Measurements from ENCODE around the genes NDNF and ANXA5.

GRCh38 chr4:119481789-119482549 lies 146.6 kb downstream of the PDE5A start:
- CAGE, long polyA plus RNA = no peak
- RRBS = no CpG with 5 or more reads among the region's 1 CpG

GRCh38 chr4:119482660-119483257 lies 145.8 kb downstream of the PDE5A start:
- CAGE, long polyA plus RNA = no peak
- RRBS = no CpG with 5 or more reads among the region's 1 CpG

DNA sequence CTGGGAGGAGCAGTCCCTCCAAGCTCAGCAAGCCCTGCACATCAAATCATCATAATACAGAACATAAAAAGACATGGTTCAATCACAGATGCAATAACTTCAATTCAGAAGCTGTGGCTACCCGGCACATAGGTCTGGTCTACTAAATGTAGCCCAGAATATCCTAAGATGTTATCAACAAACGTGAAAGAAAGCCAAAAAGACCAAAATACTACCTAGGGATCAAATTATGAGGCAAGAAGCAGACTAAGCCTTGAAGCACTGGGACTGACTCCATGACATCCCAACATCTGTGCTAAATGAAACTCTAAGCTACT lies 81.8 kb downstream of the MAD2L1 start:
- CAGE, long polyA plus RNA = no peak
- RRBS = no CpG with 5 or more reads among the region's 2 CpGs

- CAGE, long polyA plus RNA = no peak
- RRBS = no CpG with 5 or more reads among the region's 3 CpGs
Observed at GRCh38 chr4:120517889-120518451, 404.6 kb downstream of the PRDM5 start.

GRCh38 chr4:120648357-120648737 lies 274.2 kb downstream of the PRDM5 start:
- CAGE, long polyA plus RNA = no peak
- RRBS = no CpG with 5 or more reads among the region's 9 CpGs

DNA sequence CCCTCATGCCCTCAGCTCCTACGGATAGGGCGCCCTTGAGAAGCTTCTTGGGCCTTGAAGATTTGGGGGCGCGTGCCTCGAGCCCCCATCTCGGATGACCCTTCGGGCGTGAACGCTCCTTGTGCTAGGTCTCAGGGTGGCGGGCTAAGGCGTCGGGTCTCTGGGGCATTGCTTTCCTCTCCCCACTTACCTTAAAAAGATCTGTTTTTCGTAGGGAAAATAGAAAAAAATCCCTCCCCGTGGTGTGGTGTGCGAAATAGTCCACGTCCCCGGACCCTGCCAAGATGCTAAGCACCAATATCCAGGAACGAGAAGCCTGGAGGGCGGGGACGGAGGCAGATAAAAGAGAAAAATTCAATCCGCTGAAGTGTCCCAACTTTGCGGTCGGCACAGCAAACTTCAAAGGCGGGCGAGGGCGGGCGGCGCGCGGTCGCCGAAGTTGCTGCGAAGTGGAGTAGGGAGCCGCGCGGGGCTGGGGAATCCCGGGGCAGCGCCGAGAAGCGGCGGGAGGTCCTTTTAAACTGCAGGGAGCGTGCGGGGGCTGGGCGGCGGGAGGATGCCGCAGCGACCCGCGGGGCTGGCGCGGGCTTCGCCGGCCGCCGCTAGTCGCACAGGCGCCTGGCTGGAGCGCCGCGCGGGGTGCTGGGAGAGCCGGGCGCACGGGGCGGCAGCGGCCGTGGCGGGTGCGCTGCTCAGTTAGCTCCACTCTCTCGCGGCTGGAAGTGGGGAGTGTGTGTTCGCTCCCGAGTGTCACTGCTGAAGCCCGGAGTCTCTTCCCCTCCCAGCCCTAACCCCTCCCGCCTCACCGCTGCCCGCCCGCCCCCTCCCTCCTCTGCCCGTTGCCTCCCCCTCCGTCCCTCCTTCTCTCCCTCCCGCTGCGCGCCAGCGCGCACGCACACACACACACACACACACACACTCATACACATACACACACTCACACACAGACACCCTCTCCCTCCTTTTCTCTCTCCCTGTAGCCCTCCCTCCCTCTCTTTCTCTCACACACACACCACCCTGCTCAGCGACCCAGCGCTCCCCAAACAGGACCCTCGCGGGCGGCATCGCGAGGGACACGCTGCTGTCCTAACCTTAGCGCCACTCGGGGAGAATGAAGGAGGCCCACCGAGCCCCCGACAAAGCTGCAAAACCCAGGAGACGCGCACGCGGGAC lies at the start of gene NDNF:
Gene NDNF (minus strand): TSS at position 733 of the 1,173 bp plus-strand sequence.
- CAGE, long polyA plus RNA = no peak
- RRBS = 2% methylated on average over 32 of the region's 102 CpGs

DNA sequence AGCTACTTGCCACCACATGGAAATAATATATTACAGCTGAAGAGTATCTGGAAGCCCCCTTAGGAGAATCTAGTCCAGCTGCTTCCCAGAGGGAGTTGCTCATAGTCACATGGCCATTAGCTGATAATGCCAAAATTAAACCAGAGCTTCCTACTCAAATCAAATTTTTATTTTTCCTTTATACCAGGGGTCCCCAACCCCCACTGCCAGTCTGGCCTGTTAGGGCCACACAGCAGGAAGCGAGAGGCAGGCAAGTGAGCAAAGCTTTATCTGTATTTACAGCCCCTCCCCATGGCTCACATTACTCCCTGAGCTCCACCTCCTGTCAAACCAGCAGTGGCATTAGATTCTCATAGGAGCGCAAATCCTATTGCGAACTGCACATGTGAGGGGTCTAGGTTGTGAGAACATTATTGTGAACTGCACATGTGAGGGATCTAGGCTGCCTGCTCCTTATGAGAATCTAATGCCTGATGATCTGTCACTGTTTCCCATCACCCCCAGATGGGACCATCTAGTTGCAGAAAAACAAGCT lies 19.3 kb upstream of the TNIP3 start:
- CAGE, long polyA plus RNA = no peak
- RRBS = no CpG with 5 or more reads among the region's 3 CpGs

DNA sequence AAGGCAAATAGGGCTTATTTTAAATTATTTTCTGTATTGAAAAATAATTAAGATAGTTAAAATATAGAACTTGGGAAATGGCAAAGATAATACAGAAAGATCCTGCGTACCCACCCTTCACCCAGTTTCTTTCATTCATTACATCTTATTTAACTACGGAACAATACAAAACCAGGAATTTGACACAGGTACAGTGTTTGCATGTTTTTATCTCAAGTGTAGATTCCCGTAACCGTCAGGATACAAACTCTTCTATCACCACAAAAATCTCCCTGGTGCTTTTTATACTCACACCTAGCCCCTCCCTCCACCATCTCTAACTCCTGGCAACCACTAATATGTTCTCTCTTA lies 449 bp upstream of the QRFPR start:
- CAGE, long polyA plus RNA = no peak
- RRBS = no CpG with 5 or more reads among the region's 4 CpGs

DNA sequence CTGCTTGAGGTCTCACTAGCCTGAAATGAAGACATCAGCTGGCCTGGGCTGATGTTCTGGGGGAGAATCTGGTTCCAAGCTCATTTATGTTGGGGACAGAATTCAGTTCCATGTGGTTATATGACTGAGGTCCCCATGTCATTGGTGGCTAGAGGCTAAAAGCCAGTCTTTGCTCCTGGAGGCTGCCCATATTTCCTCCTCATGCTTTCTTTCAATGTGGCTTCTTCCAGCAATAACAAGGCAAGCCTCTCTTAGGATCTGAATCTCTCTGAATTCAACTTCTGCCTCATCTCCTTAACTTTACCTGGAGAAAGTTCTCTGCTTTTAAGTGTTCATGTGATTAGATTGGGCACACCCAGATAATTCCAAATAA lies 22.0 kb upstream of the QRFPR start:
- CAGE, long polyA plus RNA = no peak

DNA sequence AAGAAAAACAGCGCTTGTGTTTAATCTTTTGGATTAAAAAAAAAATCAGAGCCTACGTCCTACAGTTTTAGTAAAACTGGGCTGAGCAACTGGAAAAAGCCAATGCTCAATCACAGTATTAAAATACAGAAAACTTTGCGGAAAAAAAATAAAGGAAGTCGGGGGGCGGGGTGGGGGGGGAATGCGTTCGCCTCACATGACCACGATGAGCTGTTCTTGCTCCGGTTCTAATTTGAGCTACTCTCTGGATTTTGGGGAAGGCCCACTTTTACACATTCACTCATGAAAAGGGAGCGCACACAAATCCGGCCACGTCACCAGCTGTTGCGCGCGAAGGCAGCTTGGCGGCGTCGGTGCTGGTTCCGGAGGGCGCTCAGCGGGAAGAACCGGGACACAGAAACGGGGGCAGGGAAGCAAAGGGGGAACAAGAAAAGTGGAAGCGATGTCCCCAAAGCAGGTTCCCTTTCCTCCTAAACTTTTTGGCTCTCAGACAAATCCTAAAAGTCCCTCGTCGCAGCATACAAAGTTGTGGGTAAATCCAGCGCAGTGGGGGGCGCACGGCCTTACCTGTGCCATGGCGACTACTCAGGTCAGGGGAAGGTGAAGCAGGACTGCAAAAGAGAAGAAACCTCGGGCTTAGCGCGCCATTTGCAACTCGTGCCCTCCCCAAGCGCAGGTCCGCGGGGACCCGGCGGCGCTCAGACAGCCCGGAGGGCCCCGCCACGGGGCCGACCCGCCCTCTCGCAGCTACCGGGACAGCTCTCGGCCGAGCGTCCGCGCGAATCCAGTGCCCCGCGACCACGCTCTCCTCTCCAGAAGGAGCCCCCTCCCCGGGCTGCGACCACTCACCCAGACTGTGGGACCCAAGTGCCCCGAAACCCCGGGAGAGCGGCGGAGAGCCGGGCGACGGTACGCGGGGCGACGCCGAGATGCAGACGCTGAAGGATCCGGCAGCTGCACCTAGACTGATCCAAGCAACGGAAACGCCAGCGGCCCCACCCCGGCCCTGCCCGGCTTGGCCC lies at the start of gene ANXA5:
Gene ANXA5 (minus strand): TSS at position 967 of the 1,022 bp plus-strand sequence.
- CAGE, long polyA plus RNA = start-site peak on the minus strand centred at position 948 of the sequence, 81 bp wide, 24,204 and 19,223 reads in 2 replicates
- RRBS = 2% methylated on average over 44 of the region's 77 CpGs

DNA sequence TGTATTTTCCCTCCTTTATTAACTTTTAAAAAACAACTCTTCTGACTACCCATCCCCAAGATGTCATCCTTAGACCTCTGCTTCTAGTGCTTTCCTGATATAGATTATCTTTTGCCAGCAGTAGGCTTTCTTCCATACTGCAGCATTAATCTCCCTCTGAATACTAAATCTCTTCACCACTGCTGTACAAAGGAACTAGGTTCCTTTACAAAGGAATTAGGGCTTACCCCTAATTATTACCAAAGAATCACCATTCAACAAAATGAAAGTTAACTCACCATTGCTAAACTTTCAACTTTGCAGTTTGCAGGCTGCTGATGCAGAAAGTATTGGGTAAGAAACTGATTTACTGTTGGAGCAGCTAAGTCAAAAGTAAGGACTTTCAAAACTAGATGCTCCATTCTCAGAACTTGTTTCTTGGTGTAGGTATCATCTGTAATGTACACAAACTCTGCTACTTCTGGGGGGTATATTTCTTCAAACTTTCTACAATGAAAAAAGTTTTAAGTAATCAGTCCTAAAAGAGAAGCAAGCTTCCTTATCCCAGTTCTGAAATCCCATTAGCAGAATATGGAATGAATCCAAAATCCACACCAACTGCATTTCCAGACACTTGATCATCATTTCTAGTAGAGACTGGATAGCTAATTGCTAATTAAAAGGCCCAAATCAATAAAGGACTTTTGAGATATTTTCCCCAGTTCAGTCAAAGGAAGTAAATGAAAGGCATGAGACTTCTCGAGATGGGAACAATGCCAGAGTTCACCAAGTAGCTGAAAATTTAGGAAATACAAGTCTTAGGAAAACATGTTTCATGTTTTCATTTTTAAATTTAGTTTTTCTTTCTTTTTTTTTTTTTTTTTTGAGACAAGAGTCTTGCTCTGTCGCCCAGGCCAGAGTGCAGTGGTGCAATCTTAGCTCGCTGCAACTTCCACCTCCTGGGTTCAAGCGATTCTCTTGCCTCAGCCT lies 4.3 kb downstream of the CCNA2 start:
- CAGE, long polyA plus RNA = no peak
- RRBS = no CpG with 5 or more reads among the region's 4 CpGs

- CAGE, long polyA plus RNA = no peak
Observed at GRCh38 chr4:122002763-122003314, 51.0 kb upstream of the TRPC3 start.

DNA sequence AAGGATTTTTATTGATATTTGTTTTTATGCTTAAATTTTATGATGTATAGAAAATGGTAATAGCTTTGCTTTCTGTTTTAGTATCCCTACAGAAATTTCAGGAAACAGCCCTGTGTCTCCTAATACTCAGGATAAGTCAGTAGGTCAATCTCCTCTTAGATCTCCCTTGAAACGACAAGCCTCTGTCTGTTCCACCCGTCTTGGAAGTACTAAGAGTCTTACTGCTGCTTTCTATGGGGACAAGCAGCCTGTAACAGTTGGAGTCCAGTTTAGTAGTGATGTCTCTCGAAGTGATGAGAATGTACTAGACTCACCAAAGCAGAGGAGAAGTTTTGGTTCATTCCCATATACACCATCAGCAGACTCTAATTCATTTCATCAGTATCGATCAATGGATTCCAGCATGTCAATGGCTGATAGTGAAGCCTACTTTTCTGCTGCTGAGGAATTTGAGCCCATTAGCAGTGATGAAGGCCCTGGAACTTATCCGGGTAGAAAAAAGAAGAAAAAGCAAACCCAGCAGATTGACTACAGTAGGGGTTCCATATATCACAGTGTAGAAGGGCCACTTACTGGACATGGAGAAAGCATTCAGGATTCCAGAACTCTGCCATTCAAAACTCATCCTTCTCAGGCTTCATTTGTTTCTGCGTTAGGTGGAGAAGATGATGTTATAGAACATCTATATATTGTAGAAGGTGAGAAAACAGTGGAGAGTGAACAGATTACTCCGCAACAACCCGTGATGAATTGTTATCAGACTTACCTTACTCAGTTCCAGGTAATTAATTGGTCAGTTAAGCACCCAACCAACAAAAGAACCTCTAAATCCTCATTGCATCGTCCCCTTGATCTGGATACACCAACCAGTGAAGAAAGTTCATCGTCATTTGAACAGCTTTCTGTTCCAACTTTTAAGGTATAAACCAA lies 87.6 kb downstream of the BLTP1 start:
- CAGE, long polyA plus RNA = no peak
- RRBS = no CpG with 5 or more reads among the region's 10 CpGs

GRCh38 chr4:122379078-122379599 lies 328 bp downstream of the ADAD1 start:
- CAGE, long polyA plus RNA = no peak
- RRBS = 92% methylated on average over 6 of the region's 40 CpGs

DNA sequence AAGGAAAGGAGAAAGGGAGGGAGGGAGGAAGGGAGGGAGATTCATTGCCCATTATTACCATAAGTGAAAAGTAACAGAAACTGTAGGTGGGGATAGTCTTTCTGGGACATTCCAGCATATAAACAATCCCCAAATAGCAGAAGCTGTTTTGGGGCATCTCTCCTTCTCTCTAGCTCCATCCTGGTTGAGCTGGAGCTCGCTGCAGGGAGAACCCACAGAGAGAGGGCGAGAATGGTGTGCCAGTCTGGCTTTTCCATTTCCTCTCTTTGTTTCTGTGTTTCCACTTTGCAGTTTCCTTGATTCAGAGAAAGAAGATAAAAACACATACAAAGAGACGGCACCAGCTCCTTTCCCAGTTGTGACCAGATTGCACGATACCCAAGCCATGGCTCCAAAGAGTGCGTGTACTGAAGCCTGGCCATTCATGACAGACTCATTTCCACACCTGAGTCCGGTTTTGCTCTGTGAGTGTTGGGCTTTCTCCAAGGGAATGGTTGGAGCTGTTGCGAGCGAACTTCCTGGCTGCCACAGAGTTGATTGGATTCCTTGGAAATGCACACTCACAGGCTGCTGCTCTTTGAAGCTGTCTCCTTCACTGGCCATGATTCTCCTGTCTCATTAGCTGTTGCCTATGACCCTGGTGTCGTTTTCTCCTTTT lies 44.1 kb upstream of the BBS12 start:
- CAGE, long polyA plus RNA = no peak
- RRBS = no CpG with 5 or more reads among the region's 9 CpGs

- CAGE, long polyA plus RNA = no peak
- RRBS = no CpG with 5 or more reads among the region's 5 CpGs
Observed at GRCh38 chr4:122798031-122798542, 28.5 kb upstream of the FGF2 start.

DNA sequence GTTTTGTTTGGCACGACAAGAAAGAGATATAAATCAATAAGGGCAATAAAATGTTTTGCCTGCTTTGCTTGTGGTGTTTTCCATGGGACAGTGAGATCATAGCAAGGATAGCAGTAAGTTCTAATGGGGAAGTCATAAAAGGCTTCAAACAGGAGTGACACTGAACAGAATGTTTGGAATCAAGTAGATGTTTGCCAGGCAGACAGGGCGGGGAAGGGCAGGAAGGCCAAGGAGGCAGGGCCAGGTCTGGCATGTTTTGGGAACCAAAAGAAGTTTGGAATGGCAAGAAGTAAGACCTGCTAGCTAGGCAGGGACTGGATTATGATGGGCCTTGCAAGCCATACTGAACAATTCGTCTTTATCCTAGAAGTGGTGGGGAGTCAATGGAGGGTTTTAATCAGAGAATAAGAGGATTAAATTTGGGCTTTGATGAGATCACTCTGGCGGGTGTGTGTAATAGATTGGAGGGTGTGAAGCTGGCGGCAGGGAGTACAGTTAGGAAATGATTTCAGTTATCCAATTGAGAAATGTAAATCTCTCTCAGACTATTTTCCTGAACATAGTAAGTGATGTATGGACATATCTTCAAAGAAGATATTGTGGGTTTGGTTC lies 16.5 kb downstream of the FGF2 start:
- CAGE, long polyA plus RNA = no peak
- RRBS = no CpG with 5 or more reads among the region's 5 CpGs

DNA sequence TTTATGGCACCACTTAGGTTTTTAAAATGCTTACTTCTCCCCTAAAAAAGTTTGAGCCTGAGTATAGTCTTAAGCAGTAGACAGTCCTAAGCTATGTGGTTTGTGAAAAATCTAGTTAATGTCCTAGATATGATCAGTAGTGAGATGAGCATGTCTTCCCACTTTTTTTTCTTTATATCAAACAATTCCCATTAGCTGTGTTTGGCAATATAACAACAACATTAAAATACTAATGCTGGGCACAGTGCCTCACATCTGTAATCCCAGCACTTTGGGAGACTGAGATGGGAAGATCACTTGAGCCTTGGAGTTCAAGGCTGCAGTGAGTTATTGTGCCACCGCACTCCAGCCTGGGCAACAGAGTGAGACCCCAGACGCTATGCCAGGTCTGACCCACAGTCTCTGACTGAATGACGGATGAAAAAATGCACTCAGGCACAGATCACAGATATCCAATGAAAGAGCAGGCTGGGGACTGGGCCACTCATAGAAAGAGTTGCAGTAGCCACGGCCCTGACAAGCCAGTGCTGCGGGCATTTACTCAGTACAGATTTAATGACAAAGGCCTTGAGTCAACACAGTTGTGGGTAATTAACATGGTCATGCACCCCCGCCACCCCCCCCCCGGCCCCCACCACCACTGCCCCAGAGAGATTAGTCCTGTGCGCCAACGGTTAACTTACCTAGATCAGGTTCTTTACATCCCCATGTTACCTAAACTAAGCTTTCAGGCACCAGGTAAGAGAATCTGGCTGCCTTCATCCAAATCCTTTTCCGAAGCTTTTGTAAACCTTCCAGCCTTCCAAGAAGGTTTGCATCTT lies 22.7 kb downstream of the NUDT6 start:
- CAGE, long polyA plus RNA = no peak
- RRBS = no CpG with 5 or more reads among the region's 10 CpGs

- CAGE, long polyA plus RNA = no peak
- RRBS = no CpG with 5 or more reads among the region's 10 CpGs
Observed at GRCh38 chr4:123243916-123244647, 152.5 kb upstream of the SPRY1 start.

- CAGE, long polyA plus RNA = no peak
- RRBS = no CpG with 5 or more reads among the region's 5 CpGs
Observed at GRCh38 chr4:123785455-123786103, 389.0 kb downstream of the SPRY1 start.